ENCODE measurements around the genes AHNAK, MTA2, TTC9C, SLC3A2 and SLC22A9.

- RRBS: 1% methylated on average over 27 of the region's 41 CpGs
Observed at GRCh38 chr11:62546639-62547004, at the start of gene AHNAK. Gene AHNAK, minus strand, starts transcription at chr11:62546806.

DNA sequence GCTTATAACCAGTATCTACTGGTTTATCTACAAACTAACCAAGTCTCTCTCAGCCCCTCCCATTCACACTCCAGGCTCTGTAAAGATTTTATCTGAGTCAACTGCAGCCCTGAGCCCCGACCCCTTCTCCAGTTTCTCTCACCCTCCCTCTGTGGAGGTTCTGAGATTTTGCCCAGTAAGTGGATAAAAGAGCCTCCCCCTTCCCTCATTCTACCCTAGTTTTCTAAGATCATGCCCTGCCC, 9.2 kb upstream of the AHNAK start:
- RRBS: no CpG with 5 or more reads among the region's 1 CpG

GRCh38 chr11:62560025-62560729, 13.5 kb downstream of the EEF1G start:
- RRBS: no CpG with 5 or more reads among the region's 8 CpGs

GRCh38 chr11:62574095-62575114, 714 bp upstream of the EEF1G start:
- RRBS: 9% methylated on average over 9 of the region's 52 CpGs

- RRBS: 2% methylated on average over 45 of the region's 89 CpGs
Observed at GRCh38 chr11:62601387-62602193, at the start of gene MTA2. Gene MTA2, minus strand, starts transcription at chr11:62601865.

- RRBS: 1% methylated on average over 10 of the region's 44 CpGs
Observed at GRCh38 chr11:62728001-62729037, at the start of gene TTC9C. Gene TTC9C, plus strand, starts transcription at chr11:62728486.

DNA sequence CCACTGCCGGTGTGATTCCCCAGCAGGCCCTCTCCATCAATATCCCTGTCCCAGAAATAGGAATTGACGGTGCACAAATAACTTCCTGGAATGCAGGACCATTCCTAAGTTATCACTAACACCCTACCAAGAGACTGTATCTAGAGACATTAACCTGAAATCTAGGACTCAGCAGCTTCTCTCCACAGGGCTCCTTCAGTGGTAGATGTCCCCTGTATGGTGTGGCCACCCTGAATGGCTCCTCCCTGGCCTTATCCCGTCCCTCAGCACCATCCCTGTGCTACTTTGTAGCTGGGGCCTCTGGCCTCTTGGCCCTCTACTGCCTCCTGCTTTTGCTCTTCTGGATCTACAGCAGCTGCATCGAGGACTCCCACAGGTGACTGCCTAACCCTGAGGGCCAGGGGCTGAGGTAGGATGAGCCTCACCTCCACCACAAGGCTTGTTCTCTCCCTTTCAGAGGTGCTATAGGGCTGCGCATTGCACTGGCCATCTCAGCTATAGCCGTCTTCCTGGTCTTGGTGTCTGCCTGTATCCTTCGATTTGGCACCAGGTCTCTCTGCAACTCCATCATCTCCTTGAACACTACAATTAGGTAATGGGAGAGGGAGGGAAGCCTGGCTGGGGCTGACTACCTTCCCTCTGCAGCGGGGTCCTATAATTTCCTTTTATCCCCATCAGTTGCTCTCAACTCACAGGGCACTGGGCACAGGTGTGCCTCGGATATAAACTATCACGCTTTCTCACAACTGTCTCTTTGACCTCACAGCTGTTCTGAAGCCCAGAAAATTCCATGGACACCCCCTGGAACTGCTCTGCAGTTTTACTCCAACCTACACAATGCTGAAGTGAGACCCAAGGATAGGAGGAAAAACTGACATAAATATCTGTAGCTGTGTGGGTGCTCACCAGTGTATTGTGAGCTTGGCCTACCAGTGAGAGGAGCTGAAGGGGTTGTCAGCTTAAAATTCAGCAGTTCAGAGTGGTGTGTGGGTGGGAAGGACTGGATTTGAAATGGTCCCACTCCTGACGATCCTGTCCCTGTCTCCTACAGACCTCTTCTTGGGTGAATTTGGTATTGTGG, 2.0 kb downstream of the TMEM179B start:
- RRBS: no CpG with 5 or more reads among the region's 11 CpGs

GRCh38 chr11:62799363-62799947, 5.8 kb downstream of the NXF1 start:
- RRBS: no CpG with 5 or more reads among the region's 13 CpGs

DNA sequence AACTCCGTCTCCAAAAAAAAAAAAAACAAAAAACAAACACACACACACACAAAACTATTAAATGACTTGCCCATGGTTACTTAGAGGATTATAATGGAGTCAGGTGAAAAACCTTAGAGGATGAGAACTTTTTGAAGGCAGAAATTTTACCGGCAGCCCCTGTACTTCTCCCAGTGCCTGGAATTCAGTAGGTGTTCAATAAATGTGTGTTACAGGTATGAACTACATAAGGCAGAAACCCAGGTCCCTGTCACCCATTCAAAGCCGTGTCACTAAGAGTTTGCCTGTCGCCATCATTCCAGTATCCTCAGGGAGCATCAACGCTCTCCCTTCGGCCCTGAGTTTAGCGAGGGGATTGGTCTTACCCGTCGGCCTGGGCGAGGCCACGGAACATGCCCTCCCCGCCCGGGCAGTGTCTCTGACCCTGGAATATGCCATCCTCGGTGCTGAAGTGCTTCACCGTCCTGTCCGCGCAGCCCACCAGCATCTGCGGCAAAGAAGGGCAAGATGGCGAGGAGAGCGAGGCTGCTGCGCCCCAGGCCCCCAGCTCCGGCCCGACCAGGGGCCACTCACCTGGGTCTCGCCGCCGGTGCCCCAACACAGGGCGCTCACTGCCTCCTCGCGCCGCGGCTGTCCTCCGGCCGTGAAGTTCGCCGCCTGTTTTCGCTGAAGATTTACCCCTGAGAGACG, 496 bp downstream of the WDR74 start:
- RRBS: 2% methylated on average over 7 of the region's 37 CpGs

DNA sequence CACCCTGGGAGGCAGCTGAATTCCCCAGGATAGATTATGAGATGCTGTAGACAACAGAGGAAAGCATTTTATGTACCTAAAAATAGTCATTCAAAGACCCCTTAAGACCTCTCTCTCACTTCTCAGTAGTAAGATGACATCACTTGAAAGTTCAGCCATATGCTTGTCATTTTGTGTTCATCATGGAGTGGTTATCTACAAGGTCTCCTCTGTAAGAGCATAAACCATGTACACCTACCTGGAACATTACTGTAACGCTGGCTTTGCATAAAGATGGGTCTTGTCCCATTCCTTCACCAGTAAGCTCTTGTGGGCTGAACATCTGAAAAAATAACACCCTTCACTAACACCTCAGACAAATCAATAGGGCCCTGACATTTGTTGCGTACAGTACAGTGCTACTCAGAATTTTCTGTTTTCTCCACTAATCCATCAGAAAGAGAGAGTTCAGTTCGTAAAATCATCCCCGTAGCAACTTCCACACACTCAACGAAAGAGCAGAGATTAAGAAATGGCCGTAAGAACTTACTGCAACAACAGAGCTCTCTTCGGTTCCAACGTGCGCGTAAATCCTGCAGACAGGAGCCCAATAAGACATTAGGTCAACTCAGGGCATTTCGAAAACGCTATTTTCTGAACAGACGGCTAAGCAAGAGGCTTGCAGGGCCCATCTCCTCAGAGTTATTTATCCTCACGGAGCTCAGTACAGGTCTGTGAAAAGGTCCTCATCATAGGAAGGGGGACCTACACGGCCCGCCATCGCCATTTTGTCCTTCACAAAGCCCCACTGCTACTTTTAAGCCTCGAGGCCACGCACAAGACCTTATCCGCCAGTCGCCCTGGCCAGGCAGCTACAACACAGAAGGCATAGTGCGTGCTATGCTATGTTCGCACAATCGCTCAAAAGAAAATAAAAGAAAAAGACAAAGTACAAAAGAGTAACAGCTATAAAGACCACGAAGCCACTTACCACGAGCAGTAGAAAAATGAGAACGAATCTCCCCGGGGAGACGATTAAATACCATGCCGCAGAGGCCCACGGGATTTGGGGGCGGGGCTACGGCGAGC, 15.8 kb upstream of the WDR74 start:
- RRBS: under 1% methylated on average over 3 of the region's 34 CpGs

DNA sequence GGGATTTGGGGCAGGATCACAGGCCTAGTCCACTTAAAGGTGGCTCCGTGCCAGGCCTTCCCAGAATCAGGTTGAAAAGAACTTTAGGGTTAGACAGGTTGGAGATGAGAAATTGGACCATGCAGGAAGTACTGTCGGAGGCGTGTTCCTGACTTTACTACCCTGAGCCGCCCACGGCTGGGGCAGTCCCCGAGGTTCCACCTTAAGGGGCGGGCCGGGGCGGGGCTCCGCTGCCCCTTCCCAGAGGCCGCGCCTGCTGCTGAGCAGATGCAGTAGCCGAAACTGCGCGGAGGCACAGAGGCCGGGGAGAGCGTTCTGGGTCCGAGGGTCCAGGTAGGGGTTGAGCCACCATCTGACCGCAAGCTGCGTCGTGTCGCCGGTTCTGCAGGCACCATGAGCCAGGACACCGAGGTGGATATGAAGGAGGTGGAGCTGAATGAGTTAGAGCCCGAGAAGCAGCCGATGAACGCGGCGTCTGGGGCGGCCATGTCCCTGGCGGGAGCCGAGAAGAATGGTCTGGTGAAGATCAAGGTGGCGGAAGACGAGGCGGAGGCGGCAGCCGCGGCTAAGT, at the start of gene SLC3A2:
TSS of gene SLC3A2 (plus strand) at position 266 of the 571 bp plus-strand sequence.
- RRBS: 1% methylated on average over 15 of the region's 38 CpGs

GRCh38 chr11:62888898-62889290, 8.2 kb downstream of the SLC3A2 start:
- RRBS: no CpG with 5 or more reads among the region's 4 CpGs

DNA sequence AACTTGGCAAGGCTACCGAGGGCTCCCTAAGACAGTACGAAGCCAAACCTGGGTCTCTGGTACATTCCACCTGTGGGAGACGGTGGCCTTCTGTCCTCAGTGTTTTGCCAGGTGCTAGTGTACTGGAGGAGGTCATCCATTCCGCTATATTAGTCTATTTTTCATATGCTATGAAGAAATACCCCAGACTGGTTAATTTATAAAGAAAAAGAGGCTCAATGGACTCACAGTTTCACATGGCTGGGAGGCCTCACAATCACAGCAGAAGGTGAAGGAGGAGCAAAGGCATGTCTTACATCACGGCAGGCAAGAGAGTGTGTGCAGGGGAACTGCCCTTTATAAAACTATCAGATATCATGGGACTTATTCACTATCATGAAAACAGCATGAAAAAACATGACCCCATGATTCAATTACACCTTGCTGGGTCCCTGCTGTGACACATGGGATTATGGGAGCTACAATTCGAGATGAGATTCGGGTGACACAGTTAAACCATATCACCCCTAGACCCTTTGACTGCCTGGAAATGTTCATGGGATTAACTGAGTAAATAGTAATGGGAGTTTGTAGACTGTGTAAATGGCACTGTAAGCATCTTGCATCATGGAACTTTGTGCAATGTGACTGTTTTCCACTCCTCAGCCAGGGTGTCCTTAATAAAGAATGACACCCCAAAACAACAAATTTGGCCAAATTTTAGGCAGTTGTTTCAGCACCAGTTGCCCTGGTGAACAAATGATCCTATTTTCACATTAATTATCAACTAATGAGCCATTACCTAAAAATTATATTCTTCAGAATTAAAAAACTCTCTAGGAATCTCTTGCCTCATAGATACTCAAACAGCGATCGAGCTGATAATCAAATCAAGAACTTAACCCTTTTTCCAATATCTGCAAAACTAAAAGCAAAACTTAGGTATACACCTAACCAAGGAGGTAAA, 7.8 kb upstream of the SLC22A25 start:
- RRBS: no CpG with 5 or more reads among the region's 9 CpGs

- RRBS: no CpG with 5 or more reads among the region's 16 CpGs
Observed at GRCh38 chr11:63369492-63370716, at the start of gene SLC22A9. Gene SLC22A9, plus strand, starts transcription at chr11:63369785.

DNA sequence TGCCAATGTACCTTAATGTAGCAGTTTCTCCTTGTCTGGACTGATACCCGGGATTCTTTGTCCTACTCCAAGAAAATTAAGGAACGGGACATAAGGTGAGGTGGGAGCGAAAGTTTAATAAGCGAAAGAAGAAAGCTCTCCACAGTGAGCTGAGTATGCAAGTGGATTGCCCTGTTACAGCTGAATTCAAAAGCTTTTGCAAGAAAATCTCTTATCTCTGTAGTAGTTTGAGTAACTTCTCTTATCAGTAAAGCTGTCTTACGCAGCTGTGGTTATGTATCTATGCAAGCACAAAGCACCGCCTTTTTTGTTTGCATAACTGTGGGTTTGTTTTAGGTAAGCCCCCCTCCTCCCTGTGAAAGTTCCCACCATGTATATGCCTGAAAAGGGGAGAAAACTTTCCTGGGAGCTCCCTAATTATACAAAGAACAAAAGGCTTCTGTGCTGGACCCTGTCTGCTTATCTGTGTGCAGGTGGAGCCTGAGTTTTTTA, 672 bp upstream of the PLAAT5 start:
- RRBS: no CpG with 5 or more reads among the region's 6 CpGs

DNA sequence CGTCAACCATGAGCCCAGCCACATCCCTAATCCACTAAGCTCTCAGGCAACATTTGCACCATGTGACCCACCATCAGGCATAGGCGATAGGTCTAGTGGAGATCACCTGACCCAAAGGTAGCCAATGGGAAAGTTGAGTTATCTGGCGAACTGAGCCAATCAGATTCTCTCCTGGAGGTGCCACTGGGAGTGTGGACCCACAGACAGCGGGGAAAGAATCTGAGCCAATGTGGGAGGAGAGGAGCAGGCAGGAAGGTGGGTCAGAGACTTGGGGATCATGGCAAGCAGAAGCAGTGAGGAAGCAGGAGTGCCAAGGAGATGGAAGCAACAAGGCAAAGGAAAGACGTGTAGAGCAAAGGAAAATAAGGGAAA, 10.8 kb upstream of the PLAAT2 start:
- RRBS: no CpG with 5 or more reads among the region's 5 CpGs

- RRBS: no CpG with 5 or more reads among the region's 10 CpGs
Observed at GRCh38 chr11:63628740-63629589, 14.7 kb upstream of the PLAAT3 start.

DNA sequence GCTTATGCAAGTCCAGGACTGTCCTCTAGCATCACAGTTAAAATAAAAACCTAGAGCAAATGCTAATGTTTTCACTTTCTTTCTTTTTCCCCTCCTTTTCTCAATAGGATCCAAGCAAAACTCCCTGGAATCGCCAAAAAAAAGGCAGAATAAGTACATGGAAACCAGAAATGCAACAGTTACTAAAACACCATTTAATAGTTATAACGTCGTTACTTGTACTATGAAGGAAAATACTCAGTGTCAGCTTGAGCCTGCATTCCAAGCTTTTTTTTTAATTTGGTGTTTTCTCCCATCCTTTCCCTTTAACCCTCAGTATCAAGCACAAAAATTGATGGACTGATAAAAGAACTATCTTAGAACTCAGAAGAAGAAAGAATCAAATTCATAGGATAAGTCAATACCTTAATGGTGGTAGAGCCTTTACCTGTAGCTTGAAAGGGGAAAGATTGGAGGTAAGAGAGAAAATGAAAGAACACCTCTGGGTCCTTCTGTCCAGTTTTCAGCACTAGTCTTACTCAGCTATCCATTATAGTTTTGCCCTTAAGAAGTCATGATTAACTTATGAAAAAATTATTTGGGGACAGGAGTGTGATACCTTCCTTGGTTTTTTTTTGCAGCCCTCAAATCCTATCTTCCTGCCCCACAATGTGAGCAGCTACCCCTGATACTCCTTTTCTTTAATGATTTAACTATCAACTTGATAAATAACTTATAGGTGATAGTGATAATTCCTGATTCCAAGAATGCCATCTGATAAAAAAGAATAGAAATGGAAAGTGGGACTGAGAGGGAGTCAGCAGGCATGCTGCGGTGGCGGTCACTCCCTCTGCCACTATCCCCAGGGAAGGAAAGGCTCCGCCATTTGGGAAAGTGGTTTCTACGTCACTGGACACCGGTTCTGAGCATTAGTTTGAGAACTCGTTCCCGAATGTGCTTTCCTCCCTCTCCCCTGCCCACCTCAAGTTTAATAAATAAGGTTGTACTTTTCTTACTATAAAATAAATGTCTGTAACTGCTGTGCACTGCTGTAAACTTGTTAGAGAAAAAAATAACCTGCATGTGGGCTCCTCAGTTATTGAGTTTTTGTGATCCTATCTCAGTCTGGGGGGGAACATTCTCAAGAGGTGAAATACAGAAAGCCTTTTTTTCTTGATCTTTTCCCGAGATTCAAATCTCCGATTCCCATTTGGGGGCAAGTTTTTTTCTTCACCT, 10.1 kb downstream of the ZFTA start:
- RRBS: no CpG with 5 or more reads among the region's 12 CpGs

DNA sequence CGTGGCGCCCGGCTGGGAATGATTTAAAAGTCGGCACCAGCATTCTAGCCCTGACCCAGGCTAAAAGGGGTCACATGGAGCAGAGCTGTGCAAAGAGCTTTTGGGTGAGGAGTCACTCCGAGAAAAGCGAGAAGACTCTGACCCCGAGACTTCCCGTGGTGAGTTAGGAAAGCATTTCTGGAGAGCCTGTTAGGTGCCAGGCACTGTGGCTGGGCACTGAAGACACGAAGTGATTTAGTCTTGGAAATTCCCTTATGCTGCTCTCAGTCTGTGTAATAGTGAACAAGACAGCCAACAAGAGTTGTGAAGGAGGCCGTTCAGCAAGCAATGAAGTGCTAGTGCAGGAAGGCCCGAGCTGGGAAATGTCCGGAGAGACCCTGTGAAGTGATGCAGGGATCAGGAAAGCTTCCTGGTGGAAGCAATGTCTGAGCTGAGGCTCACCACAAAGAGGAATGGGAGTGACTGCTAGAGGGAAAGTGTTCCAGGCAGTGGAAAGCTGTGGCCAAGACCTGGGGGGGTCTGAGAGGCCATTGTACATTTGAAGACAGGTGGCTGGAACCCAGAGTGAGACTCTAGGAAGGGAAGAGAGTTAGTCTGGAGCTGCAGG, 31.6 kb downstream of the MARK2 start:
- RRBS: no CpG with 5 or more reads among the region's 12 CpGs